Measurements from ENCODE around the gene PTPN3.

- RRBS, 2 experiments, result no CpG with 5 or more reads among the region's 6 CpGs
These were observed 103.4 kb upstream of the KLF4 start for GRCh38 chr9:107592963-107593436.

- RRBS, 2 experiments, result no CpG with 5 or more reads among the region's 7 CpGs
These were observed 116.8 kb upstream of the KLF4 start for GRCh38 chr9:107606207-107606863.

DNA sequence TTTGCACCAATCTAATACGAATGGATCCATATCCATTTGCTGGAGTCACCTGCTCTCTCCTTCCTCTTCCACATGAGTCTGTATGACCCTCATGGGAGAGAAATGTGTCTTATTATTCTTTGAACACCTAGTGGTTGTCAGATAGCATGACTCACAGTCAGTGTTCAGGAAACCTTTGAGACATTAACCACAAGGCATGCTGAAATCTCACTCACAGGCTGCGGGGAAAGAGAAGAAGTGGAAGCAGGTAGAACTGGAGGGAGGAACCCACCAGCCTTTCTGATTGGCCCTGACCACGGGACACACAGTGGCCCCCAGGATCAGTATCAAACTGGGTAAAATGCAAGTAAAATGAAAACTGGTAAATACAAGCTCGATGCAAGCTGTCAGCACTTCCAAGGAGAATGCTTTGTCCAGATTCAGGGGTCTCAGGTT, 222.9 kb upstream of the KLF4 start:
- RRBS, 2 experiments, result no CpG with 5 or more reads among the region's 4 CpGs

DNA sequence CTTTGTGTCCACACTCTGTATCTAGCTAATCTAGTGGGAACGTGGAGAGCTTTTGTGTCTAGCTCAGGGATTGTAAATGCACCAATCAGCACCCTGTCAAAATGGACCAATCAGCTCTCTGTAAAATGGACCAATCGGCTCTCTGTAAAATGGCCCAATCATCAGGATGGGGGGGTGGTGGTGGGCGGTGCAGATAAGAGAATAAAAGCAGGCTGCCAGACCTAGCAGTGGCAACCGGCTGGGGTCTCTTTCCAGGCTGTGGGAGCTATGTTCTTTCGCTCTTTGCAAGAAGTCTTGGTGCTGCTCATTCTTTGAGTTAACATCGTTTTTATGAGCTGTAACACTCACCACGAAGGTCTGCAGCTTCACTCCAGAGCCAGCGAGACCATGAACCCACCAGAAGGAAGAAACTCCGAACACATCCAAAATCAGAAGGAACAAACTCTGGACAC, 328.9 kb upstream of the KLF4 start:
- RRBS, 2 experiments, result no CpG with 5 or more reads among the region's 9 CpGs

GRCh38 chr9:108052270-108053031, 562.9 kb upstream of the KLF4 start:
- RRBS, 2 experiments, result no CpG with 5 or more reads among the region's 8 CpGs

DNA sequence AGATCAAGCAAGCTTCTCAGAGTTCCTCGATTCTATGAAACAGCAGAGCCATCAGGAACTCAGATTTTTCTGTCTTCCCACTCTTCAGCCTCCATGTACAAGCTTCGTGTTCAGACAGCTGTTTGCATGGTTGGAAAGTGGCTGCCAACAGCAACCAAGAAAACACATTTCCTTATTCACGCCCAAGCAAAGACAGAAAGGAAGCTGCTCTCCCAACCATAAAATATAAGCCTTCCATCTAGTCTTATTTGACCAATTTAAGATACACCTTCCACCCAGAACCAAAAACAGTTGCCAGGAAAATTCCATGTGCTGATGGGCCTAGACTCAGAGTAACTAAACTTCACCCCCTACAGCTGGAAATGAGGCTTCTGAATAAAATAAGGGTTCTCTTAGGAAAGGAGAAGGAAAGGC, 215.9 kb downstream of the ACTL7B start:
- RRBS, 2 experiments, result no CpG with 5 or more reads among the region's 3 CpGs

DNA sequence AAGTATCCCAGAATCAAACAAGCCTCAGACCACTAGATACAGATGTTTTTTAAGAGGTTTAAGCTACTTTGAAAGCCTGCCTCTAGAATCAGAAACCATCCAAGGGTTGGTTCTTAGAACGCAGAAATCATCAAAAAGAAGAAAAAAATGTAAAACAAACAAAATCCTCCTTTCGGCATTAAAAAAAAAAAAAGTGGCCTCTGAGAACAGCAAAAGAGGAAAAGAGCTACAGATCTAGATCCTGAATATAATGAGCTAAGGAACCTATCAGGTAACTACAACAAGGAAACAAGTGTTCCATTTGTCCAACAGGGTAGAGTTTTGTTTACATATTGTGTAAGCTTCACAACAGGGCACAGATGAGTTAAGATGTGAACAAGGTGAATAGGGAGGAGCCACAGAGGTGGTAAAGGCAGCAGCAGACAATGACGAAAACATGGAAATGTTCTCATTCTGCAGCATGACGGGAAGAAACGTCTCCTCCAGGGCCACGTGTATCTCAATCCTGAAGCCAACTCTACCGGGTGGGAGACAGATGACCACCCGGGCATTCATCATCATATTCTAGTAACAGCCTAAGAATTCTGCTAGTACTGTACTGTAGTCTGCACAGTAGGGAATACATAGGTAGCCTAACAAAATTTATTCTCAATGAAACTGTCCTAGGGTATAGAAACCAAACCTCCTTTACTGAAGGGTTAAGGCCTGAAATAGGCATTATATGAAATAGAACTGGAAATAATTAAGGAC, 14.4 kb downstream of the ELP1 start:
- RRBS, 2 experiments, result no CpG with 5 or more reads among the region's 8 CpGs

DNA sequence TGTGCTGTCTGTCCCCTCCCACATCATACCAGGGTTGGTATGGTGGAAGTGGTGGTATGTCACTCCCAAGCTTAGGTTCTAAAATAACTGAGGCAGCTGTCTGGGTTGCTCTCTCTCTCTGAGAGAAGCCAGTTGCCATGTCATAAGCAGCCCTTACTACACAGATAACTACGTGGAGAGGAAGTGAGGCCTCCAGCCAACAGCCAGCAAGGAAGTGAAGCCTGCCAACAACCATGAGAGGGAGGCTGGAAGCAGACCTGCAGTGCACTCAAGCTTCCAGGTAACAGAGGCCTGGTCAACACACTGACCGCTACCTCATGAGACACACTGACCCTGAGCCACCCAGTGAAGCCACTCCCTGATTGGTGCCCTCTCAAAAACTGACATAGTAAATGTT, 18.6 kb downstream of the CTNNAL1 start:
- RRBS, 2 experiments, result no CpG with 5 or more reads among the region's 2 CpGs

DNA sequence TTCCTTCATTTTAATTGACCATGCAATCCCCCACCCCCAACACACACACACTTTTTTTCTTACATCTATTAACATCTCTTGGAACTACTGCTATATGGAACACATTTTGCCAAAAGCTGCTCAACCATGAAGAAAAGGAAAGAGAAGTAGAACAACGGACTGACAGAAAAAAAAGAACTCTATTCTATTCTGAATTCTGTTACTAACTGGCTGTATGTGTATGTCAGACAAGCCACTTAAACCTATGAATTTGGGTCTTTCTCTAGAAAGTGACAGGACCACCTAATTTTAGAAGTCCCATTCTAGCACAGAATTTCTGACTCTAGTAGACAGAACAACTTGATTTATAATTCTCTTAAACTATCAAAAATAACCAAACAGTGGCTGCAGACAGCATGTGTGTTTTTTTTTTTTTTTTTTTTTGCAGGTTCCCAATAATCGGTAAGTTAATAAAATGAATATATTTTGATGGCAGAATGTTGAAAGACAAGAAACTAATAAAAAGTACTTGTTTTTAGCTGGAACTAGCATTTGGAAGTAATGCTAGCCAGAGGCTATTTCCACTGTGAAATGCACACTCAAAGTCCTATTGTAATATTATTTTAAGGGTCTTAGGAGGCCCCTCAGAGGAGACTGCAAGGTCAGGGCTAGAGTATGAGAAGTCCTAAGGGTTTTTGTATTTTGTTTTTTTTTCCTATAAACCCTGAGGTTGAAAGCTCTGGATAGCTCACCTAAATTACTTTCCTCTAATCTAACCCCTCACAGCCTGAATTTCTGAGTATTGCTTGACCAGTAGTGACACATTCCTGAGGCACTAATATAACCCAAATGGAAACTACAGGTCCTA, 3.2 kb upstream of the CTNNAL1 start:
- RRBS, 2 experiments, result no CpG with 5 or more reads among the region's 2 CpGs

DNA sequence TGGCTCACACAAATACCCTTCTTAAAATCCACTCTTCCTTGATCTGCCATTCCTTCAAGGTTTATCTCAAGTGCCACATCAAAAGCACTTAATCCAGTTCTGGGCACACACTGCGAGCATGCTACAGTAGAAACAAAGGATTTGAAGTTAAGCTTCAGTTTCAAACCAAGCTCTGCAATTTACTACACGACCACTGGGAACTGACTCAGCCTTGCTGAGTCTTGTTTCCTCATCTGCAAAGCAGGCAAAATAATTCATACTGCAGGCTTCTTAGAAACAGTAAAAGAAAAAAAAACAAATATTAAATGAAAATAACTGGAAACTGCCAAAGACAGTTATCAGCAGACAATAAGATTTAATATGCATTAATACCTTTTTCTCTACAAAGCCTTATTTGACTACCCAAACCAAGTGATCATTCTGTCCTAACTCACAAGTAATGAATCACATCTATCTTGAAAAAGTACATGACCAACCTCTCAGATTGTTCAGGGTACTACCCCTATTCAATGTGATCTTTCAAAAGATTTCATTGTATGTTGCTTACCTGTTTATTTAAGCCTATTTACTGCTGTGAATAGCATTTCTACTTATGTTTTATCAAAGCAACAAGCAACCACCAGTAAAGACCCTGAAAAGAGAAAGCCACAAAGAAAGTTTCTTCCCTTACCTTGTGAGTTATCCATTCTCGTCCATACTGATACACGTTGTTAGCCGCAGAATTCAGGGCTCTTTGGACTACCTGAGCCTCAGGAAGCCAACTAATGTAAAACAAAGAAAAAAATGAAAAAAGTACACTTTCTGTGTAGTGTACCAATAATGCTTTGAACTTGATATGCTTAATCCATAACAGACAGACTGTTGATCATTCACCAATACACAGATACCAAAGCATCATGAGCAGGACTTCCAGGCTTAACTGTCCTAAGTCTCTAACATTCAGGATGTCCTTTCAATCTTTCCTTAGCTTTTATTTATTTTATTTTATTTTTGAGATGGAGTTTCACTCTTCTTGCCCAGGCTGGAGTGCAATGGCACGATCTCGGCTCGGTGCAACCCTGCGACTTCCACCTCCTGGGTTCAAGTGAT, 50.9 kb upstream of the CTNNAL1 start:
- RRBS, 2 experiments, result no CpG with 5 or more reads among the region's 9 CpGs

DNA sequence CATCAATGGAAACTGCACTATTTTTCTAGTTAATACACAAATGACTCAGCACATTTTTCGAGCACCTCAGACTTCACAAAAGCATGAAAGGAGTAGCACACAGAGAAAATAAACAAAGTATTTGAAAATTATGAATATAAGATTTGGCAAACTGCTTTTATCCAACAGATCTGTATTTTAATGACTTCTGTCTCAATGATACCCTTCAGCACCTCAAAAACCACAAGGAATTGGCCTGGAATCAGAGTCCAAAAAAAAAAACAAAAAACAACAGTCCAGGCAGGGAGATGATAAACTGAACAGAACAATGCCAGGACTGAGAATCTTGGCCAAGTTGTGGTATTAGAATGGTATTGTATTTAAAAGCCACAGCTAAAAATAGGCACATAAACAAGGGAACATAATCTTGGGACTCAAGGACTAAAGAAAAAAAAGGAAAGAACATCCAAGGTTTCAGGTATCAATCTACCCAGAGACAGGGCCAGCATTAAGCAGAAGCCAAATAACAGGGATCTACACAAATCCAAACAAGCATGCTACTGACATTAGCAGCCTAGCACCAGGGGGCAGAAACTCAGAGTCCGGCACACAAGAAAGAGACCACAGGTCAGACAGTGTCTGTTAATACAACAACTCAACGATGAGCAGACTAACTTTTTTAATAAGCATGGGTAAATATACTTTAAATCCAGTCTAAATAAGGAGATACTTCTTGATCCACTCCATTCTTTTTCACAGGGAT, 21.3 kb downstream of the TMEM245 start:
- RRBS, 2 experiments, result no CpG with 5 or more reads among the region's 3 CpGs

DNA sequence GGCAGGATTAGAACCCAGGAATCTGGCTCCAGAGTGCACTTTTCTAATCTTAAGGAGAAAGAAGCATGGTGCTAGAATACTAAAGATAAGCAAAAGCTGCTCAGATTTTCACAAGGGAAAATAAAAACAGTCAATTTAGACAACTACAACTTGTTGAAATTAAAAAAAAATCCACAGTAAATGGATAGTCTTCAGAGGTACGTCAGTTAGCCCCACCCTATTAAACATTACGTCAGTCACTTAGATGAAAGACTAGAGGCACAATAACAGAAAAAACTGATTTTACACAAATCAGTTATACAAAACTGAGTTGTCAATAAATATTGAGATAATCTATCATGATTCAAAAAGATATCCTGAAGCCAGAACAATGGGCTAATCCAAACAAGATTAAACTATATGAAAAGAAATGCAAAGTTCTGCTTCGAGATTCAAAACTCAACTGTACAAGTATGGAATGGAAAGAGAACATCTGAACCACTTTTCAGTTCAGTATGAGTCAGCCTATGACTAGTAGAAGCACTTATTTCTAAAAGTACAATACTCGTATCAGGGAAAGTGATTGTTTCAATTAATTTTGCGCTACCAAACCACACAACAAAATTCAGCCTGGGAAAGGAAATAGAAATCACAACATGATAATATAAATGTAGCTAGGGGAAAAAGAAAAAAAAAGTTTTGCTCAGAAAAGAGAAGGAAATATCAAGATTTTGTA, 9.2 kb downstream of the TMEM245 start:
- RRBS, 2 experiments, result no CpG with 5 or more reads among the region's 5 CpGs

DNA sequence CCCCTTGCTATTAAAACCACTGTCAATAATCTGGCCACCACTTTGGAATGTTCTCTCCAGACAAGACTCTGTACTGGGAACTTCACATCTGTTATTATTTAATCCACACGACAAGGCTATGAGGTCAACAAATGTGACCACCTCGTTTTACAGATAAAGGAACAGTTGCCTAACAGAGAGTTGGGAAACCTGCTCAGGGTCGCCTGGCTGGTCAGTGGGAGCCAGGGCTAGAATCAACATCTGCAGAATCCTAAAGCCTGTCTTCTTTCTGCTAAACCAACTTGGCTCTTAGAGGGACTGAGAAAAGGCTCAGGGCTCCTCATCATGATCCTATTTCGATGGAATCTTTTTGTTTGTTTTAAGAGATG, 72.6 kb downstream of the EPB41L4B start:
- RRBS, 2 experiments, result no CpG with 5 or more reads among the region's 4 CpGs

GRCh38 chr9:109440567-109441158, 57.4 kb downstream of the PTPN3 start:
- RRBS, 2 experiments, result no CpG with 5 or more reads among the region's 4 CpGs

DNA sequence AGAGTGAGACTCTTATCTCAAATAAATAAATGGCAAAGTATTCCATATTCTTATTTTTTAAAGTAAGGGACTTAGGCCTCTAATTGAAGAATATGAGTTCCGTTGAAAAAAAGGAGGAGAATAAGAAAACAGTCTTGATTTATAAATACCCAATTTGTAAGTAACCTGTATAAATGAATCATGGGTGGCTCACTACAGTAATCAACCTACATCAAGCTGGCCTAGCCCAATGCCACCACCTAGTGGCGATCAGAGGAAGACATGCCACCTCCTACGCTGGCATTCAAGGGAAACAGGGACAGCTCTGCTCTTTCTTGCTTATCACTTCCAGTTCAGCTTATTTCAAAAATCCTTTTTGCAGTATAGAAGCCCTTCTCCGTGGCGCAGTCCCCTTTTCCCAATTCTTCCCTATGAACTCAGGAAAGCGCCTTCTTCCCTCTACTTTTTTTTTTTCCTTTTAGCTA, 28.5 kb downstream of the PTPN3 start:
- RRBS, 2 experiments, result no CpG with 5 or more reads among the region's 6 CpGs

DNA sequence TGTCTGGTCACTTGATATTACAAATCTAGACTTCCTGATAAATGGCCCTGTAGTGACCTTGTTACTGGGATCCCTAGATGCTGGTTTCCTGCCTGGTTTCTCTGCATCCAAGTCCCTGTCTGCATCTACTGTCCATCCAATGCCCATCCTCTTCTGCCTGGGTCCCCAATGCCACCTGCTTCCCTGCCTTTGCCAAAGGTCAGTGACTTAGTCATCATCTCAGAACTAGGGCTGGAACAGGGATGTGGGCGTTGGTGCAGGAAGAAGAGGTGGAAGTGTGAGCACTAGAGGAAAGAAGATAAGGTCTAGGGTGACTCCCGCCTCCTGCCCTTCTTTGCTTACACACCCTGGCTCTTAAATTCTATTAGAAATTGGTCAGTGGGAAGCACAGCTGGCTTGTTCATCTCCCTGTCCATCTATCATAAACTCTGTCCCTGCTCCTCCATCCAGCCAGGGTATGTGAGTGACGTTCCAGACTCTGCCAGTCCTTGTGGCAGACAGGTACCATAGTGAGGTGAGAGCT, 9.3 kb downstream of the PTPN3 start:
- RRBS, 2 experiments, result no CpG with 5 or more reads among the region's 3 CpGs

DNA sequence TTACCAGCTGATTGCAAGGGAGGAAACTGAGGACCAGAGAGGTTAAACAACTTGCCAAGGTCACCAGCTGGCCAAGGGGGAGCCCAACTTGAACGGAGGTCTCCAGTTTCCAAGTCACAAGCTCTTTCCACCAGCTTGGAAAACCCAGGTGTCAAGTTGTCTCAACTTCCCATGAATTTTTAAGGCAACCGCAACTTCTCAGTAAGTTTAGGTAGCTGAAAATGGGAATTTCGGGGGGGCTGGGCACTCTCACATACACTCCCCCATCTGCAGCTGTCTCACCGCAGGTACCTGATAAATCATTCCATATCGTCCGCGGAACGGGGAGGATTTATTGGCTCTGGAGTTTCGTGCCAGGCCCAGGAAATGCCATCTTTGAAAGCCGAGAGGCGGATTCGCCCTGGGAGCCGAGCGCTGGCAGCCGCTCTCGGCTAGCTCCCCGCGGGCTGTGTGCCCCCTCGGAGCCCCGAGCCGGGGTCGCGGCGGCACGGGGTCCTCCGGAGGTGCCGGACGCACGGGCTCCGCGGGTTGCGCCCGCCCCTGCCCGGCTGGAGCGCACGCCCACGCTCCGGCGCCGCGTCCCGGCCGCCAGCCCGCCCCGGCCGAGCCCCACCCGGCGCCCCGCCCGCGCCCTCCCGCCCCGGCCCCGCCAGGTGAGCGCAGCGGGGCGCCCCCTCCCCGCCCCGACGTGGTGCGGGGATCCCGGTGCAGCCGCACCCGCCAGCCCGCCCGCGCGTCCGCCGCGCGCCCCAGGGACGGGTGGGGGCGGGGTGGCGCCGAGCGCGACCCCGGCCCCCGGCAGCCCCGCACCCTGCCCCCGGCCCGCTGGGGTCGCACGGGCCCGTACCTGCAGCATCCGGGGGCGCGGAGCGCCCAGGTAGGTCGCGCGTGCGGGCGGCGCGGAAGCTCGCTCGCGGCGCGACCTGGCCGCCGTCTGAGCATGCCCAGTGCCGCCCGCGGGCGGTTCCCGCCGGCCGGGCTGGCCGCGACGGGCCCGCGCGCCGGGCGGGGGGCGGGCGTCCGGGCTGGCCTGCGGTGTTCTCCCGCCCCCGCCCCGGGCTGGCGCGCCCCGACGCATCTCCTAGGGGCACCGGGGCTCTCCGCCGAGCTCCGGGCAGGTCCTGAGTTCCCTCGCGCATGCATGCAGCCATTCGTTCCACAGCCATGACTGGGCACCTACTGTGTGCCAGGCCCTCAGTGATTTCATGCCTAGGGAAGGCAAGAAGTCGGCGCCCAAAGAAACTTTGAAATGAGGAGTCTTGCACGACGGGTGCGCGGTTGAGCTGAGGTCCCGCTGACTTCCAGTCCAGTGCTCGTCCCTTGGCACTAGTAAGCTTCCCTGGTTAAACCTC, at the start of gene PTPN3:
Gene PTPN3 (minus strand): TSS at position 936 of the 1,352 bp plus-strand sequence.
- RRBS, 2 experiments, result 1 to 2% methylated on average over 37 to 43 of the region's 145 CpGs

DNA sequence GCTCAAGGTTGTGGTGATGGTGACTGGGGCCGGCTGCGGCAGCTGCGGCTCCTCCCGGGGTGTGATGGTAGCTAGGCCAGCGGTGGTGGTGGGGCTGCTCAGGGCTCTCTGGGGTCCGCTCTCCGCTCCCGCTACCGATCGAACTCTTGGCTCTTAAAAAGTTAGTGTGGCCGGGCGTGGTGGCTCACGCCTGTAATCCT, 36.1 kb upstream of the PTPN3 start:
- RRBS, 2 experiments, result no CpG with 5 or more reads among the region's 13 CpGs

DNA sequence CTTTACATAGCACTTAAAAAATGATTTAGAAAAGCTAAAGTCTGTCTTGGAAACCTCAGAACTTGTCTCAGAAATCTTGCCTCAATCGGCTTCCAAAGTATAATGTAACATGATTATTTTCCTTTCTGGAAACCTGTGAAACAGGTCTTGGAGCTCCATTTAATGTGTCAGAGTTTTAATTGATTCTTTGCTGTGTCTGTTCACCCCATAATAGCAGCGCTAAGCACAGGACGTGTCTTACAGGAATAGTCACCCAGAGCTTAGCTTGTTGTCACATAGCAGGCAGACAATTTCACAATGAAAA, 40.2 kb upstream of the PTPN3 start:
- RRBS, 2 experiments, result no CpG with 5 or more reads among the region's 3 CpGs

GRCh38 chr9:109705401-109705938, 74.5 kb upstream of the PALM2AKAP2 start:
- RRBS, 2 experiments, result no CpG with 5 or more reads among the region's 1 CpG

All from bronchial epithelial cell (primary cell).